ENCODE results near the genes CPA3, TM4SF1 and ANKUB1.

GRCh38 chr3:148865157-148865550 lies at the start of gene CPA3:
TSS of gene CPA3 (plus strand) at chr3:148865296.
- PRO-cap: no peak

- PRO-cap: no peak
These were observed 44.3 kb upstream of the GYG1 start for GRCh38 chr3:148946890-148947496.

DNA sequence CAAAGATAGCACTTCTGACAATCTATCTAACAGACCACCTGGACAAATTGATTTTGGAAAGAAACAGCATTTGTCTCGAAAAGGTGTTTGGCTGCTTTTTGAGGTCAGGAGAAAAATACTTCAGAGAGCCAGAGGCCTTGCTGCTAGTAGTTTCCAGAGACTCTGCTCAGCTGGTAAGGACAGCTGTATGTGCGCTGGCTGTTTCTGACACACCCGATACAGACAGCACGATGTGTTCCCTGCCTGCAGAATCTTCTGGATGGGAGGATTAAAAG lies 15.7 kb upstream of the GYG1 start:
- PRO-cap: no peak

DNA sequence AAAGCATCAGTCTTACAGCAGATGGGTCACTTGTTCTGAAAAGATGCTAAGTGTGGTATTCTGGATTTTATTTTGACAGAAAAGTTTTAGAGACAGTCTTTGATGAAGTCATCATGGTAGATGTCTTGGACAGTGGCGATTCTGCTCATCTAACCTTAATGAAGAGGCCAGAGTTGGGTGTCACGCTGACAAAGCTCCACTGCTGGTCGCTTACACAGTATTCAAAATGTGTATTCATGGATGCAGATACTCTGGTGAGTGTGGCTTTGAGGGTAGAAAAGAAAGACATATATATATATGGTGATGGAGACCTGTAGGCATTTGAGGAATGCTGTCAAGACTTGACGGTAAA lies 4.9 kb downstream of the GYG1 start:
- PRO-cap: no peak

GRCh38 chr3:149009556-149010133 lies 18.3 kb downstream of the GYG1 start:
- PRO-cap: no peak

DNA sequence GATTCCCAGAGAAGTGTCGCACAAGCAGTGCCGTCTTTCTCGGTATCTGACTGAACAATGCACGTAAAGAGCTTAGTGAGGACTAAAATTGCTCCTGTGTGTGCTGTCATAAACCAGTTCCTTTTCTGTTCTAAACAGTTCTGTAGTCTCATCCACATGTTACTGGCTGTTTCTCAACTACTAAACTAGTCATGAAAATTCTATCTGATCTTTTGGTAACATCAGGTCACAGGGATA lies 25.5 kb downstream of the GYG1 start:
- PRO-cap: no peak

DNA sequence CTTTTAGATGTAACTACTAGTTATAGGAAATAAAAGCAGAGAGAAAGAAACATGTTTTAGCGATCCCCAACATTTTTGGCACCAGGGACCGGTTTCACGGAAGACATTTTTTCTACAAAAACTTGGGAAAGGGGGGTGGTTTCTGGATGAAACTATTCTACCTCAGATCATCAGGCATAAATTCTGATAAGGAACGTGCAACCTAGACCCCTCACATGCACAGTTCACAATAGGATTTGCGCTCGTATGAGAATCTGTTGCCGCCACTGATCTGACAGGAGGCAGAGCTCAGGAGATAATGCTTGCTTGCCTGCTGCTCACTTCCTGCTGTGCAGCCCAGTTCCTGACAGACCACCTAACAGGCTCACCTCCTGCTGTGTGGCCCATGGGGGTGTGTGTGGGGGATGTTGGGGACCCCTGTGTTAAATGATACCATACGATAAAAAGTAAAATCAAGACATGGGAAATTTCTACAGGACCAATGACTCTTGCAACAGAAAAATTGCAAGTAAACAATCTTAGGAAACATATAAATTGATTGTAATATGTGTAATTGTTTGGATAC lies 24.0 kb downstream of the CP start:
- PRO-cap: no peak

DNA sequence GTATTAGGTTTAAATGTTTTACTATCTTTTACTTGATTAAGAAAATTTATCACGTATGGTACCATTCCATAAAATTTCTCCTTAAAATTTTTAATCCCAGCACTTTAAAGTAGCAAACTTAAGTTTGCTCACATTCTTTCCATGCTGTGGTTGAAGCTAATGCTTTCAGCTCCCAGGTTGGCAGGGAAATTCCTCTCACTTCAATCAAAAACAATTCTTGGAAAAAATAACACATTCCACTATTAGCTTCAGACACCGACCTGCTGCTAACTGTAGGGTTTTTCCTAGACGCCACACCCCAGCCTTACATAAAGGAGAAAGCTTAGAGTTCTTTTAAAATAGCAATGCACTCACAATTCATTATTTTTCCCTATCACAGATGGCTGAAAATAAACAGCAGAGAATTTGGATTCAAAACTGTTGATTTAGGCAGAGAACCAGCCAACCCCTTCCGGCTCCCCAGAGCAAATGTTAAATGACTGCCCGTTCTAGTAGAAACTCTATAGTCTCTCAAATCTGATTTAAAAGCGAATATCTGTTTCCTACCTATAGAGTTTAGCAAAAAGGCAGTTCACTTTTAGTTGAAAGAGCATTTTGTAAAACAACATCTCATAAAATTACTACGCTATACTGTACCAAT lies 752 bp downstream of the TM4SF1 start:
- PRO-cap: no peak

DNA sequence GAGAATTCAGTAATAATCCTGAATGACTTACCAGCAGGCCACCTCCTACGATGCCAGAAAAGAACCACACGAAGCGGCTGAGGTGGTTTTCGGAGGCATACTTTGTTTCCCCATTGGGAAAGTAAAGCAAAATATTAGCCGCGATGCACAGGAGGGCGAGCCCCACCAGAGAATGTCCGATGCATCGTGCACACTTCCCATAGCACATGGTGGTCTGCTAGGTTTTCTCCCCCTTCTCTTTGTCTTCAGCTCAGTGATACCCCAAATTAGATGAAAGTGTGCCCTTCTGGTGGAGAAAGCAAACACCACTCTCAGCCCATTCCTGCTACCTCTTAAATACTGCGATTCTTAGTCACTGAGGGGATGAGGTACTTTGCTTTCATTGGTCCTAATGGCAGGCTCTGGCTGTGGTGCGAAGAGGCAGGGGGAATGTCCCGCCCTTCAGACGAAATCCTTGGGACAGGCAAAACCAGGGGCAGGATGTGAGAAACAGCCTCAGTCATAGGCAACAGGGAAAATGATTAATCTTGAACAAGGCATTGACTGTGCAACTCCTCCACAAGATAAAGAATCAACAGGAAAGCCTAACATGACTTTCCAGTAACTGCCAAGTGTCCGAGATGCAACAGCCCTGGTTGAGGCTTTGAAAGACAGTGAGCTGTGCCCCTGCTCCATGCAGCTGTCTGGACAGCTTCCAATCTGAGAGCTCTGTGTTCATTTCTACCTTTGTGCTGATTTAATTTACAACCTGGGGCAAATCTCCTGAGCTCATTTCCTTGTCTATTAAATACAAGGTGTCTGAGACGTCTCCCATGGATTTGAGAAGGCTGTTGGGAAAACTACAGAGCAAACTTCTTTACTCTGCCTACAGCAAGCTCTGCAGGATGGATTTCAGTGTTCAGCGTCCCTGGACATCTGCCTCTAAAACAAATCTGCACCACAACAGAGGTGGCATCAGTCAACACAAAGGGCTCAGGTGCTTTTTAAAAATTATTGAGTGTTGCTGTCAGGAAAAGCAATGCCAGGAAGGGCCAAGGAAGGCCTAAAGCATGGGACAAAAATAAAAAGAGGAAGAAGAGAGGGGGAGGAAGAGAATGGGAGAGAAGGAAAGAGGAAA lies at the start of gene TM4SF1:
Gene TM4SF1 (minus strand): TSS at position 310 of the 1,117 bp plus-strand sequence.
- PRO-cap: no peak

DNA sequence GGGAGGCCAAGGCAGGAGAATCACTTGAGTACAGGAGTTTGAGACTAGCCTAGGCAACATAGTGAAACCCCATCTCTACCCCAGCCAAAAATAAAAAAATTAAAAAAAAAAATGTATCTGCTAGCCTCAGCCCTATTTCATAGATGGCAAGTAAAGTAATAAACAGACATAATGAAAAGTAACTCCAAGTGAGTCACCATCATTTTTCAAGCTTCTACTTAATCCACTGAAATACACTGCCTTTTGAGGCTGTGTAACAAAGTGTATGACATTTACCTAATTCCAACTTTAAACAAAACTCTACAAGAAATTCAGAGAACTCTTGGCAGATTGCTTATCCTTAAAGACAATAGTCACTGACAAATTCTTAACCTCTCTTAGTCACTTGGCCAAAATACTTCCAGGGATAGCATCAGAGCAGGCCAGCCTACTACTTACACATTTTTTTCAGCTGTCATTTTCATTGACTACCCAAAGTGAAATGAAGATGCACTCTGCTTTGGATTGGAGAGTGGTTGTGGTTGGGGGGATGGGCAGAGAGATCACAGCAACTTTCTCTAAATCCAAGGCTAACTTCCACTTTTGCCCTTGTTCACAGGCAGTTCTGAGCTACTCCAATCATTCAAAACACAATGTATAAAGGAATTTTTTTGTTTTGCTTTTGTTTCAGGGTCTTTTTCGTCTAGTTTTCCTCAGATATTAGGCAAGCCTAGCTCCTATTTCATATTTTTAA lies 3.6 kb downstream of the WWTR1 start:
- PRO-cap: no peak

GRCh38 chr3:149792385-149792844 lies at the start of gene ANKUB1:
TSS of gene ANKUB1 (minus strand) at chr3:149792554.
- PRO-cap: no peak

GRCh38 chr3:149915423-149915747 lies 55.3 kb downstream of the PFN2 start:
- PRO-cap: no peak

DNA sequence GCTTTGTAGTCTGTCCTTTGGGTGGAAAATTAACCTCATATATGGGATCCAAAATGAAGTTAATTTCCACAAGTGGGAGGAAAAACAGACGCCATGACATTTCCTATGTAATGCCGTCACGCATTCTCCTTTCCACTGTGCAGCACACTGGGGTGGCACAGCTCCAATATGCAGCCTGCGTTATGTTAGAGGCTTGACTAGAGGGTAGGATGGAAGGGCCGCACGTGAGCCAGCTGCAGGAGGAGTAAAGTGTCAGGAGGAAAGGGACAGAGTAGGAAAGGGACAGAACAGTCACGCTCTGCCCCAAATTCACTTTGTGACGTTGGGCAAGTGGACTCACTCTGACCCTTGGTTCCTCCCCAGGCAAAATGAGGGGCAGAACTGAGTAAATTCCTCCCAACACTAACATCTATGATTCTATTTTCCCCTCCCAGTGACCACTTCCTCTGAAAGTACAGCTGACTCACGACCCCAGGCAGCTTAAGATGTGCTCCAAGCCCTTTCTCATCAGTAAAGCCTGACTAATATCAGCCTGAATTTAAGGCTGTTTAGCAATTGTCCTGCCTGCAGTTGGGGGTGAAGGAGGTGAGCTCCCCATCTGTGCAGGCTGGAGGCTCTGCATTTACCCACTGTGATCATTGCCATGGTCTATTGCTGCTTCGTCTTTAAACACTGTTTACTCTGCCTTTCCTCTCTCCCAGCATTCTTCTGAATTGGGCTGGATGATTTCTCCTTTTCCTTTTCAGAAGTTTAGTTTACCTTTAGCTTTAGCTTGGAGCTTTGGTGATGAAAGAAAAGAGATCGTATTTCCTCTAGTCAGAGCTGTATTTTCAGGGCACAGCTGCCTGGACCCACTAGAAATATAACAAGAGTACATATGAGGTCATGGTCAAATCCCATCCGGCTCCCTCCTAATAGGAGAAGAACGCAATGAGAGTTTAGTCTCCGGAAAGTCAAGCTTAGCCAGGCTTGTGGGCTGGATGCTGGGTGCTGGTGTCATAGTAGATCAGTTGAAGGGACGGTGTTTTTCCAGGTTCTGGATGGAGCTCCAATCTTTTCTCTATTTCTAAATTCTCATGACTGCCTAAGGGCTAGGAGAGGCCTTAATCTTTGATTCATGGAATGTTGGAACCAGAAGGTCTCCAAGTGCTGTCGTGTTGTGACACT lies 176.8 kb upstream of the PFN2 start:
- PRO-cap: no peak

DNA sequence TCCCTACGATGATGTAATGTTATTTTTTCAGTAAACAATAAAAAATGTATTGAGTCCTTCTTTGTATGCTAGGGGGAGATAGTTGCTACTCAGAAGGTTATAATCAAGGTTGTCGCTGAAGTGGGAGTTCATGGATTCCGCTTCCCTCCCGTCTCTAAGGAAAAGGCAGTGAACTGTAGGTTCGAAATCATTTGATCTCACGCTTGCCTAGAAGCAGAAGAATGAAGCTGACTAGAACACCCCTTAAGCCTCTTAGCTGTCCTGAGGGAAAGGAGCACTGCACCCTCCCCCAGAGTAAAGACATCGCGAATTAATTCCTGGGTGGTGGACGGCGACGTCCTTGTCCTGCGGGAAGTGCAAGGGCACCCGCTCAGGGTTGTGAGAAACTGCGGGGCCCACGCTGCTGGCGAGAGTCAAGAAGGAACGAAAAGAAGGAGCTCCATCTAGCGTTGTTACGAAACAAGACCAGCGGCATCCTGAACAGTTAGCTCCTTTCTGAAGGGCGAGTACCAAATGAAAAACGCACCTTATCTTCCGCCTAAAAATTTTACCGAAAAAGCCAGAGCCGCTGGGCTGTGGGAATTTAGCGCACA lies 213.3 kb upstream of the PFN2 start:
- PRO-cap: no peak

GRCh38 chr3:150443940-150444526 lies 35.9 kb downstream of the TSC22D2 start:
- PRO-cap: no peak

DNA sequence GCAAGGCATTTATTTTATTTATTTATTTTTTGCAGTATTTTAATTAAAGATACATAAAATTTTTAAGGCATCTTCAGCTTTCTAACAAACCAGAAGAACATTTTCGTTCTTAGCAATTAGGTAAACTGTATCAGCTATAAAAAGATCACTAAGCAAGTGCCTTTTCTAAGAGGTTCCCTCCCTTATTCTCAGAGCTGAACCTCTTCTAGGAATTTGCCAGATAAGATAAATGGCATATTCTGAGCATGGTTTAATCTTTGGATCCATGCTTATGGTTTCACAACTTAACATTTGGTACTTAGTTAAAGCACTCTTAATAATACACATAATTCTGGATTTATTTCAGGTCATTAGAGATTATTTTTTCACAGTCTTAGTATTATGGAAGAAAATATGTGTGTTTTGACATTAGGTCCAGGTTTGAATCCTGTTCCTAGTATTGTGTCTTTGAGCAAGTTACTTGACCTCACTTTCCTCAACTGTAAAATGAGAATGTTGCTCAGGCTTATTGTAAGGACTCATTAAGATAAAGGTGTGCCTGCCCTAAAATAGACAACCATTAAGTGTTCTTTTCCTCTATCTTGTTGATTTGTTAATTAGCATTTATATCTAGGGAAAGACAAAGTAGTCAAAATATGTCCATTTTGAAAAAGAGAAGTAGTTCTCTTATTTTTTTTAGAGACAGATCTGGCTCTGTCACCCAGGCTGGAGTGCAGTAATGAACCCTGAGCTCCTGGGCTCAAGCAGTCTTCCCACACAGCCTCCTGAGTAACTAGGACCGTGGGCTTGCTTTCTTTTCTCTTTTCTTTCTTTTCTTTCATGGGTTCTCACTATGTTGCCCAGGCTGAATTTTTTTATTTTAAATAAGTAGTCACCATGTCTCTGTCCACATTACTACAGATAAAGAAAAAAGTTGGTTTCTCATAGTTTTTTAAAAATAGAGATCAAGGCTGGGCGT lies 43.4 kb downstream of the TSC22D2 start:
- PRO-cap: no peak

GRCh38 chr3:150520409-150520819 lies 25.9 kb downstream of the SERP1 start:
- PRO-cap: no peak

- PRO-cap: no peak
These were observed 3.4 kb upstream of the SELENOT start for GRCh38 chr3:150599661-150600131.

DNA sequence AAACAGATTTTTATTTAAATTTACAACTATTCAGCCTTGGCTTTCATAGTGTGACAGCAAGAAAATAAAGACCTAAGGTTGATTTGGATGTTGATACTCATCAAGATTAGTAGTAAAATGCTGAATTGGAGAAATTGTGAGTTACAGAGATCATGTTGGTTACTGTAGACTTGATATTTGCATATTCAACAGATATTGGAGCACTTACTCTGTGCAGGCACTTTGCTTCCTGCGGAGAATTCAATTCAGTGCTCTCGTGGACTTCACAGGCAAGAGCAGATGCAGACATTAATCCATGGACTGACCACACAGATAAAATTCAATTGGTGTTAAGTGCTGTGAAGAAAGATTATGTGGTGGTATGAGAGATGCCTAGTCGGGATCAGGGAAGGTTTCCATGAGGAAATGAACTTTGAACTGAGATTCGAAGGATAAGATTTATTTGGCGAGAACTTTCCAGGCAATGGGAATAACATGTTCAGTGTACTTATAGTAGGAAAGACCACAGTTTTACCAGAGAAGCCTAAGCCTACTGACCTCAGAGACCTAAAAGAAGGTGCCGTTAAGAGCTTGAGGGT lies 4.2 kb downstream of the SELENOT start:
- PRO-cap: no peak

- PRO-cap: no peak
These were observed 16.3 kb downstream of the SIAH2 start for GRCh38 chr3:150746464-150747245.